ENCODE data around the genes TATDN2 and ATG7.

DNA sequence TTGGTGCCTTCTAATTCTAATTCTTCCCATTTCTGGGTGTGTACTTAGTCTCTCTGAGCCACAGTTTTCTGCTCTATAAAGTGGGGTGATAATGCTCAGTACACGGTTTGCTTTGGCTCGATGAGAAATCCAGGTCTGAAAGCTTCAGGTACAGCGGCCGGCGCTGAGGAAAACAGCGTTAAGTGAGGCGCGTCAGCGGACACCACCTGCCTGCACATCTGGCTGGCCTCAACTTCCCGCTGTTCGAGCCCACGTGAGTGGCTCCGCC is 287 bp upstream of the TATDN2 start:
- PRO-cap: bidirectional peak, plus-strand start outside the sequence, minus-strand start at position 220 of the sequence

- PRO-cap: bidirectional peak, plus-strand start at chr3:10248497, minus-strand start at chr3:10248257
These were observed at the start of gene TATDN2 for GRCh38 chr3:10248415-10249291. TSS of gene TATDN2 (plus strand) at chr3:10248459.

- PRO-cap: no peak
These were observed 8.2 kb downstream of the GHRL start for GRCh38 chr3:10284348-10285211.

GRCh38 chr3:10463965-10464489 is 41.4 kb downstream of the ATP2B2 start:
- PRO-cap: no peak

- PRO-cap: no peak
These were observed 1.3 kb upstream of the ATP2B2 start for GRCh38 chr3:10506624-10507110.

DNA sequence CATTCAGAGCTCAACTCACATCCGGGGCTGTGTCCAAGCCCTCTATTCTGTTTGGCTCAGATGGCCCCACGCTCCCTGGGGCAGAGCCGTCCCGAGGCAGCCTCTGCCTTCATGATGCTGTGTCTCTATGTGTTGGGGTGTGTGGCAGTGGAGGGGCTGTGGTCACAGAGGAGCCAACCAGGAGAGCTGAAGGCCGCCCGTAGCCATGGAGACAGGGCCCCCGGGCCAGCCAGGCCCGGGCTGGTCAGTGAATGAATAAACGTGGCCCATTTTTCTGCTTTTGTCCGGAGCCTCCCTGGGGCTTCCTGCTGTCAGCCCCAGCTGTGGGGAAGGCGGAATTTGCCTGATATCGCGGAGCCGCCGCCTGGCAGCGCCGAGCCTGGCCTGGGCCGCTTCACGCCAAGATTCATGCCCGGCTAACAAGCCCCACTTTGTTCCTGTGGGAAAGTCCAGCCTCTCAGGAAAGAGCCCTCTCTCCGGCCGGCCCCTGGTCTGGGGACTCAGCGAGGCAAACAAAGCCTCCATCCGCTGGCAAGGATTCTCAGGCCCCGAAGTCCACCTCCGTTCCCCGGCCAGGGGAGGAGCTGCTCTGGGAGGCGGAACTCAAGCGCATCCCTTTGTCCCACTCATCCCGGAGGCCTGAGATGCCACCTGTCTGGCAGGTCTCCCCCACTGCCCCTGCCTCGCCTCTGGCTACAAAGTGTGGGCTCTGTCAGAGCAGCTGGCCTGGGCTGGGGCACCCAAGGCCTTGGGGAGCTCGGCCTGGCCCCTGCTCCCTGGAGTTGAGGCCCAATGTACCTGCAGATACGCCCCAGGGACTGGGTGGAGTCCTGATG is 51.7 kb upstream of the SLC6A11 start:
- PRO-cap: no peak

- PRO-cap: no peak
These were observed 234 bp downstream of the SLC6A1 start for GRCh38 chr3:10992840-10993123.

DNA sequence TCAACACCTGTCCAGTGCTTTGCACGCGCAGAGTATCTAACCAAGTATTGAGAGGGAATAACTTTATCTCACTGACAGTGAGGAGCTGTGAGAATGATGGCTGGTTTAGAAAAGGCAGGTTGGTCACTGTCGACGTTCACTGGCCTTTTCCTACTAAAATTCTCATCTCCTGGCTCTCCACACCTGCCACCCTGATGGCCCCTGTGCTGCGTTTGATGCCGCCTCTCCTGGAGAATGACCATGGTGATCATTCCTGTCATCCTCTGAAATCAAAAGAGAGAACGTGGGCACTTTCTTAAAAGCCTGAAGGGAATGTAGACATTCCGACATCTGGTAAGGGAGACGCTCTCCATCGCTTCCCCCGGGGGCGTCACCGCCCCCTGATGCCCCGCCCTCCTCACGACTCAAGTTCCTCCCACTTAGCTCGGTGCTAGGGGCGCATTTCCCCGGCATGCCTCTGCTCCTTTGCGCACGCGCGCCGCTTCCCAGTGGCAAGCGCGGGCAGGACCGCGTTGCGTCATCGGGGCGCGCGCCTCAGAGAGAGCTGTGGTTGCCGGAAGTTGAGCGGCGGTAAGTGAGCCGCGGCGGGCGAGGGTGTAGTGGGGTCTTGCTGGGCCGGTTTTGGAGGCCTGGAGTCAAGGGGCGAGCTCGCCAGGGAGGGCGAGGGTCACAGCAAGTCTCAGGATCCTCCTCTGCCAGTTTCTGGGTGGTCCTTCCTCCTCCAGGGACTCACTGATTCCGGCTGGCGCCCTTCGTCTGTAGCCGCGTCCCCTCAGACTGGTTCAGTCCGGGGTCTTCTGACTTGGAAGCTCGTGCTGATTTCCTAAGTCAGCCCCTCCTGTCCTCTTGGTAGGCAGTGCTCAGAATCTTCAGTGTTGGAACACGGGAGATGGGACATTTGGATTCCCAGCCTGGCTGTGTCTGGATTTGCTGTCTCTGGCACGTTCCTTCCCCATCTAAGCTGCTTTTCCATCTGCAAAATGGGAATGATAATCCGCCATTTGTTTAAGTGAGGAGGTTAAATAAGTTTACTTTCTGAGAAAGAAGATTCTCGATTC is at the start of gene ATG7:
Gene ATG7, plus strand, starts transcription at position 537 of the 1,058 bp plus-strand sequence.
- PRO-cap: bidirectional peak, plus-strand start at position 537 of the sequence, minus-strand start at position 363 of the sequence

- PRO-cap: no peak
These were observed 147.7 kb downstream of the VGLL4 start for GRCh38 chr3:11495739-11496600.

- PRO-cap: no peak
These were observed 52.5 kb downstream of the VGLL4 start for GRCh38 chr3:11590988-11591935.

DNA sequence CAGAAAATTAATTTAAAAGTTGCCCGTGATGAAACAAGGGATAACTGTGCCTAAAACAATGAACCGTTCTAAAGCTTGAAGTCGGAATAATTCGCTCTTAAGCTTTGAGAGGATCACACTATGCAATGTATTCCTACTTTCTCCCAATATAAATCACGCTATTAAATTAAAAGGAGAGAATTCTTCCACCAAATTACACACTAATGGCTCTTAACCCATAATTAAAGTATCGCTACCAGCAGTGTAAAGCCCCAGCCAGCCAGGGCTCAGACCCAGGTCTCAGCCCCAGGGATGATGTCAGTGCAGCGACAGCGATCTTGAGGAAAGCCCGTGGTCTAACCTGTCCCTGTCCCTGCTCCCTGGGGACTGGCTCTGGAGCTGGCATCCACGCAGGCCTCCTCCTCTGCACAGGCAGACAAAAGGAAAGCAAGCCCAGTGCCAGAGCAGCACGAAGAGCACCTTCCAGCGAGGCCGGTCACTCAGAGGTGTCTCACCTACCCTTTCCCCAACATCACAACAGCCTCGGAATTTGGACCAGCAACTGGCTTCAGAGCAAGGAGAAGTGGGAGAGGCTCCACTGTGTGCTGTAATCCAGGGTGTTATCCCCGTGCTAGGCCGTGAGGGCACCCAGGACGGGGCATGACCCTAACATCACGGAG is 4.7 kb downstream of the VGLL4 start:
- PRO-cap: no peak

- PRO-cap: no peak
These were observed 1.1 kb downstream of the VGLL4 start for GRCh38 chr3:11642375-11643217.

DNA sequence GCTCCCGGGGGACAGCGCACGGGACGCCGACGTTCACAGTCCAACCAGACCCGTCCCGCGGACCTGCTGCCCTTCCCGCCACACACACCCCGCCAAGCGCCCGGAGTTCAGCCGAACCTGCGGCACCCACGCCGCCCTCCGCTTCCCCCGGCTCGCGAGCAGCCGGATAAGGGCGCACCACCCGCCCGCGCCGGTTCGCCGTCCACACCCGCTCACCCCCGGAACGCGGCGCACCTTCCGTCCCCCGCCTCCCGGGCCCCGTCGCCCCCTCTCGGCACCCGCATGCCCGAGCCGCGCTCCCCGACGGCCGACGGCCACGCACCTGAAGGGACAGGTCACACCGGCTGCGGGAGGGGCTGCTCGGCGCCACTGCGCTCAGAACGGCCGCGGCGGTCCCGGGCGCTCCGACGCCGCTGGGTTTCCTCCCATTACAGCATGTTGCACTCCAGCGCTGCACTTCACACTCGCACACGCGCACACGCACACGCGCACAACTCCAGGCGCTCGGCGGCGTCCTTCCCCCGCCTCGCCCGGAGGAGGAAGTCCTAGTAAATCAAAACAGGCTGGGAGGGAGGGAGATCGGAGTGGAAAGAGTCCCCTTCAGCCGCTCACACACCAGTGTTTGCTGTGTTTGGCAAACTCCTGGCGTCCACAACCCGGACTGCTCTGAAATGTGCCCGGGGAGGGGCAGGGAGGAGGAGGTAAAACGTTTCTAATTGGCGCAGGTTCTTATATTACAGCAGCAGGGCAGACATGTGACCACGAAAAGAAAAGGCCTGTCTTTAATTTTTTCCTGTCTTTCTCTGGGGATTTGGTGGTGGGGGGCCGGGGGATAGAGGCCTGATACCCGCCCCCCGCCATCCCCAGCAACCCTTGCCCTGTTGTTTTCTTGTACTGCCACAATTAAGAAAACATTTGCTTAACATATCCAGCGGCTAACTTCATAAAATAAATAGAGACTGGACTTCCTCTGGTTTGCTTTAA is 76.6 kb upstream of the VGLL4 start:
- PRO-cap: no peak

DNA sequence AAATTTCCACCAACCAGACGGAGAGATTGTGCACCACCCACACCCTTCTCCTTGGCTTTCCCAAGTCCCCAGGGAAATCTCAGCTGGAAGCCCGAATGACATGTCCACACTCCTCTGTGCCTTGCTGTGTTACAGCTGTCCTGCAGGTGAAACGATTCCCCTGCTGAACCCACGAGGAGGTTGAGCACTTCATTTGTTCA is 49.5 kb upstream of the PPARG start:
- PRO-cap: no peak

- PRO-cap: no peak
These were observed 2.7 kb upstream of the MKRN2 start for GRCh38 chr3:12553791-12554995.

GRCh38 chr3:12647549-12648093 is 16.3 kb downstream of the RAF1 start:
- PRO-cap: no peak

GRCh38 chr3:12674124-12674773 is 10.3 kb upstream of the RAF1 start:
- PRO-cap: no peak

GRCh38 chr3:12768606-12769270 is 9.7 kb upstream of the TMEM40 start:
- PRO-cap: no peak

GRCh38 chr3:12833196-12834315 is 7.8 kb downstream of the RPL32 start:
- PRO-cap: no peak

DNA sequence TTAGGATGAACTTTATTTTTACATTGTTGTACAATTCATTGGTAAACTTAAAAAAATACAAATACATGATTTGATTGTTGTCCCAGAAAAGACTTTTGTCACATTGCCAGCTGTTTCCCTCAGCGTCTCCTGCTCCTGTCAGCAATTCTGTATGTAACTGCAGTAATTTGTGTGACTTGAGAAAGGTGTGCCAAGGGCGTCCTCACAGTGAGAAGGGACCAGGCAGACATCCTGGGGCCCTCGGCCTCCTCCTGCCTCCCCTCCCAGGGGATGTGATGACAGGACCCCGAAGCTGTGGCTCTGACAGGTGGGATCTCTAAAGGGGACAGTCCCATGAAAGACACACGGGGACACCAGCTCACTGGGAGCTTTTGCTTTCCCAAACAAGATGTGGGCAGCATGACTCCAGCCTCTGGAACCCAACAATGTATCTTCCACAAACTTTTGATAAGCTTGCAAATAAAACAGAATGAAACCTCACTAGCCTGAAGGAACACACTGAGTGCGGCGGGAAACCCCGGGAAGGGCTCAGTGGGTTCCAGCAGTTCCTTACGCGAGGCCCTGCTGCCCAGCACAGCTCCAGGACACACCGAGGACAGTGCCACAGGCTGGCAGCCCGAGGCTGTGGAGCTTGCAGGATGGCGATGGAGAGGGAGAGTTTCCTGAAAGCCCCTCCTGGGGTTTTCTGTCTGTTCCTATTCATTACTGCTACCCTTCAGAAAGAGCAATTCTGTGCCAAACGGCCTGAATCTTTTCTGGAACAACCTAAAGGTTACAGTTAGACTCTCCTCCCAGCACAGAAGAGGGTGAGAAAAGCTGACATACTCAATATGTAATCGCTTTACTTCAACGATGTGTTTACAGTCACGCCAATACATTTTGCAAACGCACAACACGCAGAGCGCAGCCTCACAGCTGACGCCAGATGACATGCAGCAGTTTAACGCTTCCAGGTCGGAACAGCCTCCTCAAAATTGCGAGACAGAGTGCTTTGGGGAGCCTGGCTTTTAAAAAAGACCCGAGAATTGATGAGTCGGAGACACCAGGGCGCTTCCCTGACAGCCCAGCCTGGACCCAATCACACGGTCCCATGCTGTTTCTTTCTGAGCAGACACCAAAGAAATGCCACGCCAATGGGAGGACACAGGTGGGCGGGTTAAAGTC is 56.9 kb upstream of the RPL32 start:
- PRO-cap: no peak